ENCODE results near the gene APOL2.

GRCh38 chr22:35445937-35446965 is 46.3 kb downstream of the MCM5 start:
- RRBS, result 96% methylated on average over 3 of the region's 22 CpGs

GRCh38 chr22:35588988-35589865 is 27.9 kb downstream of the MB start:
- RRBS, result no CpG with 5 or more reads among the region's 15 CpGs

GRCh38 chr22:35658823-35659598 is 10.8 kb downstream of the APOL6 start:
- RRBS, result no CpG with 5 or more reads among the region's 22 CpGs

DNA sequence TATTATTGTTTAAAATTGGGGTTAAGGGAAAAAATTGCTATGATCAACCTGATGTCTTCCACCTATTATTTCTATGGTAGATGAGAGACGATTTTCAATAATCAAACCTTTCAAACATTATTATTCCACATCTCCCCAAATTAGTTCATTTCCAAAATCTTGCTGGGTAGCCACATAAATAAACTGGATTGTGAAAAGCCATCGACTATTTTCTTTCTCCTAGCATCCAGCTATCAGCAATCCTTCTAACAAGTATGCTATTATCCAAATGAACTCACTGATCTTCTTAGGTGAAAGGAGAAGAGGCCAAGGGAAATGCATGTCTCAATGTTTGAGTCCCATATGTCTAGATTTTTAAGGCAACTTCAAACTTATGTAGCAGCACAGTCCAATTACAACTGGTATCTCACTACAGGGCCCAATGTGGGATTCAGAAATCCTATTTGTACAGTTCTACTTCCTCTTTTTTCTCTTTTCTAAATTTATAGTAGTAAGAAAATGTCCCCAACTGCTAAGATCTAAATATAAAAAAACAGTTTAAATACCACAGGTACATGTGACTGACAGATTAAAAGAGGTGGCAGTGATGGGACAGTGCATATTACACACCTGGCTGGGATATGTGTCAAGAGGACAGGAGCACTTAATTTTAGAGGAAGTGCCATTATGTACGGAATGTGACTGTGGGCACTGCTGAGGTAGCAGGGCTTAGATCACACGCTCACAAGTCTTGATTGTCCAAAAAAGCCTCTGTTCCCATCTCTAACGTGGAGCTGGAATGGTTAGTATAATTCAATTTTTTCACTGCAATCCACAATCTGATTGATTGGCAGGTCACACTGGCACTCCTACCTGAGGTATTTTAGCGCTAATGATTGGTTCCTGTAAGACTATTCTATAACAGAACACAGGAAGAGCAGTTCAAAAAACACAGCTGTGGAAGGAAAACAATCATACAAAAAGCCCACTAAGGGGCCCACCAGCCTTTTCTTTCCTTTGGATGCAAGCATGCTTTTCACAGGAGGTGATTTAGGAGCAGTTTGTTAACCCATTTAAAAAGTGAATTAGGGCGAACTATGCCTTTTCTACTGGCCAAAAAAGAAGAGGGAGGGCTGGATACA is 34.4 kb downstream of the APOL5 start:
- RRBS, result no CpG with 5 or more reads among the region's 7 CpGs

GRCh38 chr22:35903069-35903667 is 125.5 kb downstream of the RBFOX2 start:
- RRBS, result no CpG with 5 or more reads among the region's 1 CpG

- RRBS, result no CpG with 5 or more reads among the region's 2 CpGs
Observed at GRCh38 chr22:36017725-36018285, 10.8 kb downstream of the RBFOX2 start.

GRCh38 chr22:36161875-36162924 is 1.6 kb upstream of the APOL3 start:
- RRBS, result no CpG with 5 or more reads among the region's 9 CpGs

- RRBS, result no CpG with 5 or more reads among the region's 6 CpGs
Observed at GRCh38 chr22:36204578-36204973, 3.0 kb upstream of the APOL4 start.

DNA sequence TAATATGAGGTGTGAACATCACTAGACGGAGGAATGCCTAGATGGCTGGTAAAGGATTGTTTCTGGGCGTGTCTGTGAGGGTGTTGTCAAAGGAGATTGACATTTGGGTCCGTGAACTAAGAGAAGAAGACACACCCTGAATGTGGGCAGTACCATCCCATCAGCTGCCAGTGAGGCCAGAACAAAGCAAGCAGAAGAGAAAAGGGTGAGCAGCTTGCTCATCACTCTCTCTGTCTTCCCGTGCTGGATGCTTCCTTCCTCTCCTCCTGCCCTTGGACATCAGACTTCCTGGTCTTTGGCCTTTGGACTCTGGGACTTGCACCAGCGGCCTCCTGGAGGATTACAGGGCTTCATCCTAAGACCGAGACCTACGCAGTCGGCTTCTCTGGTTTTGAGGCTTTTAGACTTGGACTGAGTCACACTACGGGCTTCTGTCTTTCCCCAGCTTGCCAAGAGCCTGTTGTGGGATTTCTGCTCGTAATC is 18.8 kb upstream of the APOL4 start:
- RRBS, result no CpG with 5 or more reads among the region's 10 CpGs

DNA sequence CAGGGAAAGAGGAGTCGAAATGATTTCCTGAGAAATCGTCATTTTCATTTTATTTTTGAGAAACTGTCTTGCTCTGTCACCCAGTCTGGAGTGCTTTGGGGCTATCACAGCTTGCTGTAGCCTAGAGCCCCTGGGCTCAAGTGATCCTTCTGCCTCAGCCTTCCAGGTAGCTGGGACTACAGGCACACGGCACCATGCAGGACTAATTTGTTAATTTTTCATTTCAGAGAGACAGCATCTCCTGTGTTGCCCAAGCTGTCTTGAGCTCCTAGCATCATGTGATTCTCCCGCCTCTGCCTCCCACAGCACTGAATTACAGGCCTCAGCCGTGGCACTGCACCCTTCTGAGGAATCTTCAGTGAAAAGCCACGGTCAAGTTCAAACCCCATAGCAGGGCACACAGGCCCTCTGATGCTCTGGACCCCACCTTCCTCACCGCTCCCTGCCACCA is 1.9 kb downstream of the APOL2 start:
- RRBS, result no CpG with 5 or more reads among the region's 7 CpGs

DNA sequence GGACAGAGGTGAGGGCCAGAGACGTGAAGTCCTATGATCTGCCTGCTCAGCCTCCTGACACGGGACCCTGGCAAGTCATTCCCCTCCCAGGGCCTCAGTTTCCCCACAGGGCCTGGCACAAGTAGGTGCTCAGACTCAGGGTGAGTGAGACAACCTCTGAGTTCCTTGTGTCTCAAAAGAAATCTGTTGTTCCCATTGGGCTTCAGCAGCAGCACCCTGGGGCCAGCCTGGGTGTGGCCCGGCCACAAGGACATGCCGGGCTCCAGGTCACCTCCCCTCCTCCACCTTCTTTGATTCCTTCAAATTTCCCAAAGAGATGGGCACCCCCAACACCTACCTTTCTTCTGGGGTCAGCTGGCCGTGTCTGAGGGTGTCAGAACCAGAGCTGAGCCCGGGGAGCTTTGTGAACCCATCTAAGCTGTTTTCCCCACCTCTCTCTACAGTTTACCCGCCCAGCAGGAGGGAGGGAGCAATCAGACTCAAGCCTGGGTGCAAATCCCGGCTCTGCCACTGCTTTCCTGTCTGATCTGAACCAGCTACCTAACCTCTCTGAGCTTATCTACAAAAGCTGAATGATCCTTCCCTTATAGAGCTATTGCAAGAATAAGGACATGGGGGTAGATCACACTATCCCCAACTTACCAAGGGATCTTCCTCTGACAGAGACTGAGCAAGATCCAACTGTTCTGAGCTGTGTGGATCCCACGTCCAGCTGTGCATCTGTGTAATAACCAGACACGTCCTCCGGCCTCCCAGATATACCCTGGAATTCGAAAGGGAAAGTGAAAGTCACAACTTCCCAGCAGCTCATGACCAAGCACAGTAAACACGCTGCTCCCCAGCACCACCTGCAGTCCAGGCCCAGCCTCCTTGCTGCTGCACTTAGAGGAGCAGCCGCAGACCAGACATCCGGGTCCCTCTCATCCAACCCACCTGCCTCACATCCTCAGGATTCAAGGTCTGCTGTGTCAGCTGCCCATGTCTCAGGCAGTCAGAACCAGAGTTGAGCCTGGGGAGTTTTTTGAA is at the start of gene APOL2:
Gene APOL2 (minus strand): TSS at position 729 of the 1,026 bp plus-strand sequence.
- RRBS, result 11% methylated on average over 1 of the region's 15 CpGs

GRCh38 chr22:36287867-36288238 is 34.9 kb downstream of the APOL1 start:
- RRBS, result 97% methylated on average over 3 of the region's 8 CpGs

- RRBS, result no CpG with 5 or more reads among the region's 17 CpGs
Observed at GRCh38 chr22:36309200-36309667, 56.3 kb downstream of the APOL1 start.

DNA sequence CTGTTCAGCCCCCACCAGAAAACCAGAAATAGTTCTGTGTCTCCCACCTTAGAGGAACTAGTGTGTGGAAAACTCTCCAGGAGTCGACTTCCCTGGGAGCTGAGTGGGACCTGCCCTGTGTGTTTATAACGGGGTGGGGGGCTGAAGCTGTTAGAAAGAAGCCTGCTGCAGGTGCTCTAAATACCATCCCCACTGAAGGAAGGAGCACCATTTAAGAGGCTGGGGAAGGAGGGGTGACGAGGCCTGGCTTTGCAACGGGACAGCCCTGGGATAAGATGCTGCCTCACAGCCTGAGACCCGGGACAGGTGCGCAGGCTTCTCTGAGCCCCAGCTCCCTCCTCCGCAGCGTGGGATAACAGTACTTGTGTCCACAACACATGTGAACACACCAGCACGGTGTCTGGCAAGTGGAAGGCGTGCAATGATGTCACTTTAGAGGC is 60.0 kb downstream of the MYH9 start:
- RRBS, result no CpG with 5 or more reads among the region's 10 CpGs

GRCh38 chr22:36330324-36331418 is 57.1 kb downstream of the MYH9 start:
- RRBS, result no CpG with 5 or more reads among the region's 29 CpGs

DNA sequence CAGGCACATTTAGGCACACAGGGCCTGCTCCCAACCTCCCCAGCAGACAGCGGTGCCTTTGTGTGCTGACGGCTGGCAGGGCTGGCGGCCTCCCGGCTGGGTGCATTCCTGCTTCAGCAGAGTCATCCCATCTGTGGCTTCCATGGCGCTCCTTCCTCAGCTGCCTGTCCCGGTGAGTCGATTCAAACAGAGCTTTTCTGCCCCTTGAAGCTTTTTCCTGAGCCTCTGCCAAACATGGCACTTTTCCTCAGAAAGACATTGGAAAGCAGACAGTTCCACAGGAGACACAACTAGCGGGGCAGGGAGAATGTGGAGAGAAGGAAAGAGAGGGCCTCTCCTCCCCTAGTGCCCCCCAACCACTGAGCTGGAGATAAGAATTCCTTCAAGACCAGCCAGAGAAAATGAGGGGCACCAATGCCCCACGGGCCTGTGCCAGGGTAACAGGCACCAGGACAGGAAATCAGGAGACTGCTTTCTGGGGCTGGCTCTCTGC is 52.4 kb downstream of the MYH9 start:
- RRBS, result 8% methylated on average over 3 of the region's 9 CpGs

GRCh38 chr22:36340449-36341578 is 47.0 kb downstream of the MYH9 start:
- RRBS, result no CpG with 5 or more reads among the region's 18 CpGs

- RRBS, result no CpG with 5 or more reads among the region's 2 CpGs
Observed at GRCh38 chr22:36359239-36359530, 28.6 kb downstream of the MYH9 start.

GRCh38 chr22:36377100-36377738 is 10.5 kb downstream of the MYH9 start:
- RRBS, result no CpG with 5 or more reads among the region's 19 CpGs

- RRBS, result no CpG with 5 or more reads among the region's 13 CpGs
Observed at GRCh38 chr22:36419199-36419925, 31.6 kb upstream of the MYH9 start.

All from epidermal melanocyte (primary cell).